ENCODE results near the genes KIAA1755 and ACTR5.

DNA sequence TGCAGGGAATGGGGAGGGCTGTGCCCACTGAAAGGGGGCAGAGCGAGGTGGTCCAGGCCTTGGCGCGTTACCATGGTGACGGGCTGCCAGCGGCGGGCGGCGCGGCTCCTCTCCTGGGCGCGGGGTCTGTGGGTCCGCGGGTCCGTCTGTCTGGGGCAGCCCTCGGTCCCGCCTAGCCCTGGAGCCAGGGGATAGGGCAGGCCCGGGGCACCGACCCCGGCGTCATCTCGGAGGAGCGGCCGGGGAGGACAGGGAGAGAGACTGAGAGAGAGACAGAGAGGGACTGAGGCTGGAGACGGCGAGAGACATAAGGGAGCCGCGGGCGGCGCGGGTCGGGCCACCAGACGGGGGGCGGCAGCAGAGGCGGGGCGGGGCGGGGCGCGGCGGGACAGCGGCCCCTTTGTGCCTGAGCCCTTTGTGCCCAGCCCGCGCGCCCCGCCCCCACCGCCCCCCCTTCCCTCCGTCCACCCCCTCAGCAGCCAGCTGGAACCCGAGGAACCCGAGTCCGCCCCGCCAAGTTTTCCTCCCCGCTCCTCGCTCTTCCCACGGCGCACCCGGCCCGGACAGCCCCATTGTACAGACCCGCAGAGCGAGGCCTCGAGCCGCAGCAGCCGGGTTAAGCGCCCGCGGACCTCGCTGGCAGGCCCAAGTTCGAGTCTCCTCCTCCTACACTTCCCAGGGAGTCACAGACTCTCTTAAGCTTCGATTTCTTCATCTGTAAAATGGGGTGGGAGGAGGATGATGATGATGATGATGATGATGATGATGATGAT, at the start of gene KIAA1755:
KIAA1755 (minus strand) TSS at position 309 of the 773 bp plus-strand sequence.
- PRO-cap, 2 experiments: no peak in any of the 2 experiments

DNA sequence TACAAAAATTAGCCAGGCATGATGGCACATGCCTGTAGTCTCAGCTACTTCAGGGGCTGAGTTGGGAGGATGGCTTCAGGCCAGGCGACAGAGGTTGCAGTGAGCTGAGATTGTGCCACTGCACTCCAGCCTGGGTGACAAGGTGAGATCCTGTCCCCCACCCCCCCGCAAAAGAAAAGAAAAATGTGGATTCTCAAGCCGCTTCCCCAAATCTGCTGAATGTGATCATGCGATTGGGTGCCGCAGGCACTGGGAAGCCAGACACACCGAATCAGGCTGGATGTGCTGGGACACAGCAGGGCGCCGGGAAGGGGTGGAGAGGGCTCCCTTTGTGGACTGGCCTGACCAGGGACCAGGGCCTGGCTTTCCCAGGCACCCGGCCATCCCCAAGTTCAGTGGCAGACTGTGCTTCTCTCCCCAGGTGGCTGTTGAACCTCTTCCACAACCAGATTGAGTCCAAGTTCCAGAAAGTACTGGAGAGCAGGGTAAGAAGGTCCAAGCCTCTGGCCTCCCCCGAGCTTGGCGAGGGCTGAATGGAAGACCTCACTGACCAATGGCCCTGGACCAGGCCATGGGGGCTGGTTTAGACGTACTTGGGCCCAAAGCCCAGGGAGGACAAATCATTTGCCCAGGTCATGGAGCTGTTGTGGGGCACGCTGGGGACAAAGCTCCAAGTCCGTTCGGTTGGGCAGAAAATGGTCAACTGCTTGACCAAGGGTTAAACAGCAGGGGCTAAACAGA, 8.8 kb downstream of the LBP start:
- PRO-cap, 2 experiments: no peak in any of the 2 experiments

DNA sequence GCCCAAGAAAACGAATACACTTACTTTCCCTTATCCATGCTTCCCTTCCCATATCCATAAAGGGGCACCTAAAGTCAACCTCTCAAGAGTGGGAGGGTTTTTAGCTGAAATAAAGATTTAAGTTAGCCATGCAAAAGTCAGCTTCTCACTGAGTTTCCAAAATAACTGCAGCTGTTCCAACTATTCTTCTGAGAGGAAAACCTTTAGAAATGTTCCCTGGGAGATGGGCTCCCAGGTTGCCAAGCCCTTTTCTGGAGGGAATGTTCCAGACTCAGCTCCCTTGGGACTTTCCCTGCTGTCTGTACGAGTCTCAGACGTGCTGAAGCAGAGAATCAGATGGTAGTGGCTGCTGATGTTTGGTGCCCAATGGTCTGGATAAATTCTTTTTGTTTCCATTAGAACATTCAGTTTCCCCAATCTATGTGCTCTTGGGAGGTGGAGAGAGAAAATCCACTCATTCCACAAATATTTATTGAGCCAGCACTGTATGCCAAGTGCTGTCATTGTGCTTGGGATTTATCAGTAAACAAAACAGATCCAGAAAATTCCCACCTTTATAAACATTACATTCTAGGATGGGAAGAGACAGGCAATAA, 48.8 kb downstream of the LBP start:
- PRO-cap, 2 experiments: no peak in any of the 2 experiments

- PRO-cap, 2 experiments: no peak in any of the 2 experiments
Observed at GRCh38 chr20:38420787-38421444, 51.7 kb upstream of the RALGAPB start.

DNA sequence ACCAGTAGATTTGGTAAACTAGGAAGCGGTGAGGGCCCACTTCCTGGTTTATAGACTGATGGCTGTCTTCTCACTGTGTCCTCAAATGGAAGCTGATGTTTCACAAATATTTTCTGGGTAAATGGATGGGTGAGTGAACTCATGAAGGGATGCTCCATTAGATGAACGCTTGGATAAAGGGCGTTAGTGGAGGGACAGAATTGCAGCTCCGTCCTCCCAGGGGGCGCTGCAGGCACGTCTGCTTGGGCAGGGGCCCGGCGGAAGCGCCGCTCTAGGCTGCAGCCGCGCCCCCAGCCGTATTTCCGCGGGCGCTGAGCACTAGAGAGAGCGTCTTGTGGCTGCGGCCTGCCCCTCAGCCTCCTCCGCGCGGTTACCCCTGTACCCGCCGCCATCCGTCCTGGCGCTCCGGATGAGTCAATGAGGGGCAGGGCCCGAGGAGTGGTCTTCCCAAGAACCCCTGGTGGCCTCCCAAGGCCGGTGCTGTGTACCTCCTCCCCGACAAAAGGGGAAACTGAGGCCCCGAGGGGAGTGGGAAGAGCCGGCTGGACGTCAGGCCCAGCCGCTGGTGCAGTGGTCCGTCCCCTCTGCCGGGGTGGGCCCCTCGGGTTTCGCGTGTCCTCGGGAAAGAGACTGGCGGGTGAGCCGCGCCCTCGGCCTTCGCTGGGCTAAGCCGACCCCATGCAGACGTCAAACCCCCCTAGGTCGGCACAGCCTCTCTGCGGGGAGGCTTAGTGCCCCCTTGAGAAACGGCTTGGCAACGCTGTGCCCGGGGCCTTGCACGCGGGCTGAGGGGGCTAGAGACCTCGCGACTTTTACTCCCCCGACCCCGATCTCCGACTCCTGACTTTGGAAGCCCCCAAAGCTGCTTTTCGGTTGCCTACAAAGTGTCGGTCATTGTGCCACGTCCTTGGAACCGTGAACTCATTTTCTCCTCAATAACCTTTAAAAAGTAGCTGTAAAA, 26.0 kb upstream of the RALGAPB start:
- PRO-cap, 2 experiments: peak in 2 of 2 experiments; most common plus-strand start position 297 of the sequence (in 1); most common minus-strand start position 372 of the sequence (in 1)

DNA sequence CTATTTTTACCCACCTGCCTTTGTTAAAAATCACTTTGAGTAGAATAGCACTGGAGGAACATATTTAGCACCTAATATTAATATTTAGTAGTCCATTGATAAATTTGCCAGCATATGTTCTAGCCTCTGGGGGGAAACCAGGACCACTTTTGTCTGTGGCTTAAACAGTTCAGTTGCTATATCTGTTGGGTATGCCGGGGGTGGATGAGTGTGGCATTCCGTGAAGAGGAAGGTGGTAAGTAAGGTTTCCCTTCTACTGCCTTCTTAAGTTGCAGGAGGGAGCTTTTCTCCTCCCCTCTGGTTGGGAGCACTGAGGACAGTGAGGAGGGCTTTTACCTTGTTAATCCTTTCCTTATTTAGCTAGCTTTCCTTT, 3.7 kb upstream of the ADIG start:
- PRO-cap, 2 experiments: no peak in any of the 2 experiments

DNA sequence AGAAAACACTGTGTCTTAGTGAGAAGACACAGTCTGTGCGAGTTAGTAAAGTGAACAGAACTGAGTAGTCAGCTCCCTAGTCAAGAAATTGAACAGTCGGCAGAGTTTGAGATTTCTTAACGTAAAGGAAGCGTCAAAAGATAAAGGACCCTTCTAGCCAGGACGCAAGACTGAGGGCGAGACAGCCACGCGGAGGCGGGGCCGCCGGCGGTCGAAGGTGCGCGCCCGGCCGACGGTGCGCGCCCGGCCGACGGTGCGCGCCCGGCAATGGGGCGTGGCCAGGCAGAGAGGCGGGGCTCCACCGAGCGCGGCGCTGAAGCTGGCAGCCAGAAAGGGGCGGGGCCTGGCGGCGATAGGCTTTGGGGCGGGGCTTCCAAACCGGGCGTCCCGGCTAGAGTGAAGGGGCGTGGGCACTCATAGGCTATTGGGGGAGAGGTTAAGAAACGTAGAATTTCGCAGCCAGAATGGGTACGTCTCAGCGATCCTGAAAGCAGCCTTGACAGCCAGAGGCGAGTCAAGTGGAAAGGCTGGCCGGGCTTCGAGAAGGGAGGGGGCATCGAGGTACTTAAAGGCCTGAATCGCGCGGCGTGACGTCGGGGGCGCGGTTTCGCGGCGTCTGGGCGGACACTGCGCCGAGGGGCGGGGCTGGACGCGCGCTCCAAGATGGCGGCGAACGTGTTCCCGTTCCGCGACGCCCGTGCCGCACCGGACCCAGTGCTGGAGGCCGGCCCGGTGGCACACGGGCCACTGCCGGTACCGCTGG, at the start of gene ACTR5:
ACTR5 (plus strand) TSS at position 645 of the 763 bp plus-strand sequence.
- PRO-cap, 2 experiments: peak in 2 of 2 experiments; most common plus-strand start position 684 of the sequence (in 2); most common minus-strand start position 172 of the sequence (in 1)

DNA sequence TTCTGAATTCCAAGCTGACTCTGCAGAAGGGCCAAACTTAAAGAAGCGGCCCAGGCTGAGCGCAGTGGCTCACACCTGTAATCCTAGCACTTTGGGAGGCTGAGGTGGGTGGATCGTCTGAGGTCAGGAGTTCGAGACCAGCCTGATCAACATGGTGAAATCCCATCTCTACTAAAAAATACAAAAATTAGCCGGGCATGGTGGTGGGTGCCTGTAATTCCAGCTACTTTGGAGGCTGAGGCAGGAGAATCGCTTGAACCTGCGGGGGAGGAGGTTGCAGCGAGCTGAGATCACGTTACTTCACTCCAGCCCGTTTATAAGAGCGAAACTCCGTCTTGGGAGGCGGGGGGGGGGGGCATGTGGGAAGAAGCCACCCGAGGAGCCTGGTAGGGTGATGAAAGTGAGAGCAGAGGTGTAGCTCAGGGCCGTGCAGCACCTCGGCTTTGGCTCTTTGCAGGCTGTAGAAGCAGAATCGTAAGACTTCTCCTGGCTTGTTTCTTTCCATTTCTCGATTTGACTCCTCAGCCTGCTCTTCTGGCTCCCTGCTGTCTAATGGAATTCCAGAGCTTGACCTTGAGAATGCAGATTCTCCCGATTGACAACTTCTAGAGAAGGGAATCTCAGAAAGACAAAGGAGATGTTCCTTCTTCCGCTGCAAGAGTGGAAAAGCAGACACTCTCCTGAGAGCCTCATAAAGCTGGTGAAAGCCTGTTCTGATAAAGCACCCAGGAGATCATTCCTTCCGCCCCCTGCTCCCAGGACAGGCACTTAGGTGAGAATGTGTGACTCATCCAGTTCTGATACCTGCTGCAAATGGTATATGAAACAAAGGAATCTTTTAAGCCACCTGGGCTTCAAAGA, 26.1 kb upstream of the PPP1R16B start:
- PRO-cap, 2 experiments: no peak in any of the 2 experiments

- PRO-cap, 2 experiments: peak in 2 of 2 experiments; most common plus-strand start chr20:38833985 (in 2); most common minus-strand start chr20:38833868 (in 2)
Observed at GRCh38 chr20:38833445-38834177, 28.1 kb downstream of the PPP1R16B start.

DNA sequence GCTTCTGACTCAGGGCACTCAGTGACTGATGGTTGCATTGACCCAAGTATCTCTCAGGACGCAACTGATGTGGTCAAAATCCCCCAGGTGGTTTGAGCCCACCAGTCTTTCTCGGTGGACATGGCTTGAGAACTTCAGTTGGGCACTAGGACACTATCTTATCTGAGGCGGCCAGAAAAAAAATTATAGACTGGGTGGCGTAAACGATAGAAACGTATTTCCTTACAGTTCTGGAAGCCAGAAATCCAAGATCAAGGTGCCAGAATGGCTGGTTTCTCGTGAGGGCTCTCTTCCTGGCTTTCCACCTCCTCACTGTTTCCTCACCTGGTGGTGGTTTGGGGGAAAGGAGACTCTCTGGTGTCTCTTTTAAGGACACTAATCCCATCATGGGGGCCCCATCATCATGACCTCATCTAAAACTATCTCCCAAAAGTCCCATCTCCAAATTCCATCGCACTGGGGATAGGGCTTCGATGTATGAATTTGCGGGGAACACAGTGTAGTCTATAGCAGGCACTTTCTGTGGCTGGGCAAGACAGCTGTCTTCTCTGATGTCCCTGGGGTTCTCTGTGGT, 52.3 kb downstream of the PPP1R16B start:
- PRO-cap, 2 experiments: no peak in any of the 2 experiments

GRCh38 chr20:38881416-38881921, 44.7 kb upstream of the FAM83D start:
- PRO-cap, 2 experiments: no peak in any of the 2 experiments

DNA sequence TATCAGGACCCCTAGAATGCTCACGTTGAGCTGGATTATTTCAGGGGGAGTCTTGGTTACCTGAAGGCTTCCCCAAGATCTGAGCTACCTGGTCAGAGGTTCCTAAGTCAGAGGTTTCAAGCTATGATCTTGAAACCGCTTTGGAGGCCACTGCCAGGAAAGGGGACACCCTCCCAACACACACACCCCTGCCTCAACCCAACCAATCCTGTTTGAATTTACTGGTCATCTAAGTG, 31.4 kb upstream of the FAM83D start:
- PRO-cap, 2 experiments: peak in 2 of 2 experiments; most common plus-strand start position 129 of the sequence (in 2)

- PRO-cap, 2 experiments: no peak in any of the 2 experiments
Observed at GRCh38 chr20:38931361-38931777, 5.2 kb downstream of the FAM83D start.

DNA sequence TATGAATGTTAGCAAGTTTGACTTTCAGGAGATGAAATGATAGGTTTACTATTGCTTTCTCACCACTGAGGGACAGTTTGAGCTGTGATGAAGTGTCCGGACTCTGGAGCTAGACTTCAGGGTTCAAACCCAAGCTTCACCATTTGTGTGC, 8.2 kb downstream of the DHX35 start:
- PRO-cap, 2 experiments: no peak in any of the 2 experiments

GRCh38 chr20:39986536-39987025, 702.5 kb downstream of the MAFB start:
- PRO-cap, 2 experiments: no peak in any of the 2 experiments

- PRO-cap, 2 experiments: no peak in any of the 2 experiments
Observed at GRCh38 chr20:40463226-40463659, 225.8 kb downstream of the MAFB start.

GRCh38 chr20:40550982-40551720, 137.9 kb downstream of the MAFB start:
- PRO-cap, 2 experiments: no peak in any of the 2 experiments

DNA sequence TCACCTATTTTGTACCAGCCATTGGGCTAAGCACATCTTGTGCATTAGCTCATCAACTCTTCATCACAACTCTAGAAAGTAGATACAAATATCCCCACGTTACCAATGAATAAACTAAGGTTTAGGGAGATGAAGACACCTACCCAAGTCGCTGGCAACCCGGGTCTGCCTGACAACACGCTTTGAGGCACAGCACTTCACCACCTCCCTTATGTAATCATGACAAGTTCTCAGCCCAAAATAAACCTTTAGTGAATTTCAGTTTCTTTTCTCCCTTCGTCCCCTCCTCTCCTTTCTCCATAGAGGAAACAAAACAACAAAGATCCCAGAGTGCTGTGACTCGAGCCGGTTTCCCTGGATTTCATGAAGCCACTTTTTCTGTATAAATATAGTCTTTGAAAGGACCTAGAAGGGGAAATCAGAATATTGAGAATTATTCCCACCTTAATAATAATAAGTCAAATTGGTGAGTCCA, 105.4 kb downstream of the MAFB start:
- PRO-cap, 2 experiments: no peak in any of the 2 experiments

GRCh38 chr20:40683104-40683868, 5.8 kb downstream of the MAFB start:
- PRO-cap, 2 experiments: no peak in any of the 2 experiments

- PRO-cap, 2 experiments: no peak in any of the 2 experiments
Observed at GRCh38 chr20:40781387-40781829, 92.4 kb upstream of the MAFB start.

All from cytotoxic T cell (primary cell).